Measurements from ENCODE around the gene ISLR2.

- PRO-cap, 2 experiments: no peak in any of the 2 experiments
Measured at GRCh38 chr15:73288095-73288728, 80.5 kb downstream of the HCN4 start.

GRCh38 chr15:73303517-73304222 is 65.1 kb downstream of the HCN4 start:
- PRO-cap, 2 experiments: no peak in any of the 2 experiments

GRCh38 chr15:73374479-73374776 is 5.7 kb upstream of the HCN4 start:
- PRO-cap, 2 experiments: no peak in any of the 2 experiments

DNA sequence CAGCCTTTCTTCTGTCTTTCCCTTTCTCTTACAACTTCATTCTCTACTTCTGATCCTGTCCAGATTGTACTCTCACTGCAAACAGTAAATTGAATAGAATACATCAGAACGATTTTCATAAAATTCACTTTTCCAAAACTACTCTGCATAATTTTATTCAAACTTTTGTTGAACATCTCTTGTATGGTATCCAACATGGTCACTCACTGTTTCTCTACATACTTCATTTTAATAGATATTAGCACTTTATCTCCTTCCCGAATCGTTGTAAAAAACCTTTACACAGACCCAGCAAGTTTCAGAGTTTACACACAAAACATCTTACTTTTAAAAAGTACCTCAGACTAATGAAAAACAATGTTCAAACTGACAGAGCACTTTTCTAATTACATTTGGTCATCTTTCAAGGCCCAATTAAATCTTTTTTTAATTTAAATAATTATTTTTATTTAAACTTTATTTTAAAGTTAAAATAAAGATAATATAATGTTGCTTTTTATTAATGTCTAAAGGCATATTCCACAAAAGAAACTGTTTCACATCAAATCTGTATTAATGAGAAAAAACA is 4.8 kb downstream of the NPTN start:
- PRO-cap, 2 experiments: no peak in any of the 2 experiments

DNA sequence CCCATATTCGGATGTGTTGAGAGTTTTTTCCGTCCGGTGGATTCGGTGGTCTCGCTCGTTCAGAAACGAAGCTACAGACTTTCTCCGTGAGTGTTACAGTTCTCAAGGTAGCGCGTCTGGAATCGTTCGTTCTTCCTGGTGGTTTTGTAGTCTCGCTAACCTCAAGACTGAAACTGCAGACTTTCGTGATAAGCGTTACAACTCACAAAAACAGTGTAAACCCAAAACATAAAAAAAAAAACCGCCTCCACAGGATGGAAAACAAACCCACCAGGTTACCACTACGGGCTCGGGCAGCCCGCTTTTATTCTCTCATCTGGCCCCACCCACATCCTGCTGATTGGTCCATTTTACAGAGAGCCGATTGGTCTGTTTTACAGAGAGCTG is 21.7 kb downstream of the INSYN1 start:
- PRO-cap, 2 experiments: no peak in any of the 2 experiments

DNA sequence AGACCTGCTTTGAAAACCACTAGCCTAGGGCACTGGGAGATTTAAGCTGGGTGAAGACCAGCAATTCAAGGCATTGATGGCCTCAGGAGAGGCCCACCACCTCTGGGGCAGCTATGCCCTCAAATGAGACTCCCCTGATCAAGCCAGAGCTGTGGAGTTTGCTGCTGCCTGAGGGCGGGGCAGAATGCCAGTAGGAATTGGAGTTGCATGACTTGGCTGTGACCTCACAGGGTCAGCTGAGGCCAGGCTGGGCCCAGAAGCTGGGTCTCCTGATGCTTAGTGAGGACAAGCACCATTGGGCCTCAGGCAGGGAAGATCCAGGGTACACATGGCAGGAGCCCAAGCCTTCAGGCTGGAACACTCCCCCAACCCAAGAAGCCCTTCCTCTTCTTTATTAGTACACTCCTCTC is 10.2 kb downstream of the INSYN1 start:
- PRO-cap, 2 experiments: no peak in any of the 2 experiments

DNA sequence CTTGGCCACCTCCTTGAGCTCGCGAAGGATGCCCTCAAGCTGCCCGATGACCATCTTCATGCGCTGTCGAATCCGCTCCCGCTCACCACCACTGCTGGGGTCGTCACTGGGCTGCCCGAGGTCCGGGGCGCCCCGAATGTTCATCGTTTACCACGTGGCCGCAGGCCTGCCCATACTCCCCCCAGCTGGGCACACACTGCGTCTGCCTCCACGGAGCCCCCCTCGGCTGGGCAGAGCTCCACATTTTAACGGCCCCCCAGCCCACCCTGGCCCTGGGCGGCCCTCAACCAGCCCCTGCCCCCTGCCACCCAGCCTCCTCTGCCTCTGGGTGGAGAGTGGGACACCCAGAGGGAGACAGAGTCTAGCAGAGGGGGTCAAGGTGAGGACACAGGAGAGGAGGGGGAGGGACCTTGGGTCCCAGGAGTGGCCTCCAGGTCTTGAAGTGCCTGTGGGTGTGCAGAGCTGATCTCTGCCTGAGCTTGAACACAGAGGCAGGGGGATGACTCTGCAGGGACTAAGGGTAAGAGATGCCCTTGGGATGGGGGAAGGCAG is 2.1 kb downstream of the INSYN1 start:
- PRO-cap, 2 experiments: no peak in any of the 2 experiments

GRCh38 chr15:73930270-73930673 is 4.0 kb downstream of the LOXL1 start:
- PRO-cap, 2 experiments: no peak in any of the 2 experiments

GRCh38 chr15:73947561-73948141 is 21.4 kb downstream of the LOXL1 start:
- PRO-cap, 2 experiments: no peak in any of the 2 experiments

DNA sequence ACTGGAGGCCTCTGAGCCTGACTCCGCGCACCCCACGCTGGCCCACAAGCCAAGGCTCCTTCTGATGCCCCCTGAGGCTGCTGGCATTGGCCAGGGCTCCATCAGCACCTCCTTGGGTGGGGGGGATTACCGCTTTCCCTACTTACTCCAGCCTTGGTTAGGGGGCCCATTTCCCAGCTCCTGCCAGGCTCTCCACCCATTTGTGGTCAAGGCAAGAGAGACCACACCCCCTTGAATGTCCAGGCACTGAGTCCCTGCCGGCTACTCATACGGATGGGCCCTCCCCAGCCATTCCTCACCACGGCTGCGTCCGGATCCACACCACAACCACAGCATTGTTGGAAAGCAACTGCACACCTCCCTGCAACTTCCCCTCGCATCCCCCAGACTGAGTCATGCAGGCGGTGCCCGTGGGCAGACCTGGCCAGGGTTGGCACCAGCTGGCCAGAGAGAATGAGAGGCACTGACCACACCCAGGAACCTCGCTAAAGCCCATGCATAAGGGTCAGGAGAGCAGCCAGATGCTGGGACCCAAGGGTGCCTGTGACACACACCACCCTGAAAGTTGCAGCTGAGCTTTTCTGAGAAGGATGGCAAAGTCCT is 30.4 kb downstream of the LOXL1 start:
- PRO-cap, 2 experiments: no peak in any of the 2 experiments

- PRO-cap, 2 experiments: peak in 2 of 2 experiments; most common plus-strand start chr15:74035103 (in 2)
Measured at GRCh38 chr15:74034607-74035192, 40.2 kb downstream of the PML start.

- PRO-cap, 2 experiments: peak in 2 of 2 experiments; most common minus-strand start chr15:74100235 (in 1)
Measured at GRCh38 chr15:74099968-74100627, 17.7 kb upstream of the GOLGA6A start.

- PRO-cap, 2 experiments: no peak in any of the 2 experiments
Measured at GRCh38 chr15:74128513-74129788, 1.4 kb upstream of the ISLR2 start.

GRCh38 chr15:74129789-74130734 is at the start of gene ISLR2:
Gene ISLR2 (plus strand): TSS chr15:74130586.
- PRO-cap, 2 experiments: no peak in any of the 2 experiments

DNA sequence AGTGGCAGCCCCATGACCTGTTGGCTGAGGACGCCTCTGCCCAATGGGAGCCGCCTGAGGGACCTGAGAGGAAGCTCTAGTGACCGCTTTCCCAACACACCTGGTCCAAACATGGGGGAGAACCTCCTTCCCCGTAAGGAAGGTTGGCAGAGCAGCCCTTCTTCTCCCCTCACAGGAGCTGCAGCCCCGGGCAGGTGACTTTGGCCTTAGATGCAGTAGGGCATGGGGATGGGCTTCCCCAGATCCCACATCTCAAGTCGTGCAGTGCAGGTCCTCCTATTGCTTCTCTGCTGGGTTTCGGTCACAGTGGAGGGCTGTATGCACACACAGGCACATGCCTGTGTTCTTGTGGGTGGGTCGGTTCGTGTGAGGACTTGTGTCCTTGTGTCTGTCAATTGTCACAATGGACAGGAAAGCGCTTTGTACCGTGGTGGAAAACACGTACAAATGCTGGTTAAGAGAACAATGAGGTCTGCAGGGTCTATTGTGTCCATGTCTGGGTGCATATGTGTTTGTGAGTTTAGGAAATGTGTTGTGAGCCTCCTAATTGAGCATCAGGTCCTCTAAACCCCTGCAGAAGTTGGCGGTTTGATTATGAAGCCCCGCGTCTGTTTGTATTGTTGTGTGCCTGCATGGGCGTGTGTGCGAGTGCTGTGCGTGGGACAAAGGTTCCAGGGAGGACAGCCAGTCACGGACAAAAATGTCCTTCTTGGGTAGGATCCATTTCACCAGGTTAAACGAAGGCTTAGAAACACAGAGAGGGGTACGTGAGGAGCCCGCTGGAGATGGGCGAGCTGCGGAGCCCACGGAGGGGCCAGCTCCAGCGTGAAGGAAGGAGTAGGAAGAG is 1.5 kb downstream of the ISLR2 start:
- PRO-cap, 2 experiments: no peak in any of the 2 experiments

- PRO-cap, 2 experiments: no peak in any of the 2 experiments
Measured at GRCh38 chr15:74385667-74386091, 18.2 kb upstream of the CYP11A1 start.

DNA sequence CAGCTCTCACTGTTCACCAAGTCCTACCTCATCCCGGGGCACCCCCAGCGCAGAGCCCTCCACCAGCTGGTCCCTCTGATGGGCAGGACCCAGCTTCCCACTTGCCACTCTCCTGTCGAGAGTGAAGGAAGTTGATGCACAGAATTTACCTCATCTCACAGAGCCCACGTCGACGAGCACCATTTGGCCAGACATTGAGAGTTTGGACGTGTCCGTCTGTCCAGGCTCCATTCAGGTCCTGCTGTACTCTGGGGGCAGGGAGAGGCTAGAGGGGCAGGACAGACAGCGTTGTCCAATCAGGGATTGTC is 20.0 kb upstream of the CLK3 start:
- PRO-cap, 2 experiments: peak in 1 of 2 experiments; most common plus-strand start position 249 of the sequence (in 1)

GRCh38 chr15:74599199-74599721 is 16.4 kb upstream of the CLK3 start:
- PRO-cap, 2 experiments: peak in 1 of 2 experiments; most common plus-strand start chr15:74599493 (in 1)

GRCh38 chr15:74624685-74625282 is 9.1 kb downstream of the CLK3 start:
- PRO-cap, 2 experiments: peak in 1 of 2 experiments; most common plus-strand start chr15:74624939 (in 1)

DNA sequence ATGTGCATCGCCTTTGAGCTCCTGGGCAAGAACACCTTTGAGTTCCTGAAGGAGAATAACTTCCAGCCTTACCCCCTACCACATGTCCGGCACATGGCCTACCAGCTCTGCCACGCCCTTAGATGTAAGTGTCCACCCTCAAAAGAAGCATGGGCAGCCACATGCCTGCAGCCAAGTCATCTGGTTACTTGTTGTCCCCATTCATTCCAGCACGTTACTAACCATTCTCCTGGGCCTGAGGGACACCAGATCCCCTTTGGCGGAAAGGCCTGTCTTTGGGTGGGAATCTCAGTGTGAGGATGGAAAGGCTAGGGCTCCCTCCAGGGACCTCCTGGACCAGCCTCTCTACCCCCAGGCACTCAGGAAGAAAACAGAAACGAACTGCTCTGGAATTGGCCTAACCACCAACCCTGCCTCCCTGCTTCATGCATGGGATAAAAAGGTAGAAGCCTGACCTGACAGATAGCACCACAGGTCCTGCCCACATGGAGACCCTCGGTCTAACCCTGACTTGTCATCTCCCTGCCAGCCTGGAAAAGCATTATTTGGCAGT is 10.3 kb downstream of the CLK3 start:
- PRO-cap, 2 experiments: peak in 2 of 2 experiments; most common plus-strand start position 296 of the sequence (in 1)